H7 (cell line): ENCODE measurements around the gene SNRNP200.

- RAMPAGE, long total RNA, result no peak
Observed at GRCh38 chr2:95025885-95026784, 627 bp downstream of the MAL start.

GRCh38 chr2:95026785-95027204 lies 1.3 kb downstream of the MAL start:
- RAMPAGE, long total RNA, result no peak

DNA sequence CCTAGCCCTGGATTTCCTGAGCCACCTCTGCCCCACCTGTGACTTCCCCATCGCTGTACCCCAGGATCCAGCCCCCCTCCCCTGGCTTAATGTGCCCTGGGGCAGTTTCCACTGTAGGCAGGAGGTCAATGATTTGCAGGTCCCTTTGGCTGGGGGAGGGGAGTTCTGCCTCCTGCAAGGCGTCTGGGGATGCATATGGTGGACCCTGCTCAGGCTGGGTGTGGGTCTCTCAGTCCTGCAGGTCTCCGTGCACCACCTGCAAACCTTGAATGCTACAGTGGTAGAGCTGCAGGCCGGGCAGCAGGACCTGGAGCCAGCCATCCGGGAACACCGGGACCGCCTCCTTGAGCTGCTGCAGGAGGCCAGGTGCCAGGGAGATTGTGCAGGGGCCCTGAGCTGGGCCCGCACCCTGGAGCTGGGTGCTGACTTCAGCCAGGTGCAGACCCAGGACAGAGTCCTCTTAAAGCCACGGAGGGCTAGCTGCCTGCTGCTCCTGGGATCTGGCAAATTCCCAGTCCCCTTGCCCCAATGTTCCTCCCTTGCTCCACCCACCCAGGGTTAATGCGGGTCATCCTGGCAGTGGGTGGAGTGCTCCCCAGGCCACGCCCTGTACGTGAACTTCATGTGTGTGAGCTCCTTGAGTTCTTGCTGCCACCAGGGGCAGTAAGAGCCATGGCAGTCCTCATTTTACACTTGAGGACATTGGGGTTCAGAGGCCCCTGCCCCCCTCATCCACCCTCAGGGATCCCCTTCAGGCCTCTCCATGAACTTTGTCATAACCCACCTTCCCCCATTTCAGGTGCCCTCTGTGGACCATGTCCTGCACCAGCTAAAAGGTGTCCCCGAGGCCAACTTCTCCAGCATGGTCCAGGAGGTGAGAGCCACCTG lies 3.1 kb downstream of the PROM2 start:
- RAMPAGE, long total RNA, result no peak

DNA sequence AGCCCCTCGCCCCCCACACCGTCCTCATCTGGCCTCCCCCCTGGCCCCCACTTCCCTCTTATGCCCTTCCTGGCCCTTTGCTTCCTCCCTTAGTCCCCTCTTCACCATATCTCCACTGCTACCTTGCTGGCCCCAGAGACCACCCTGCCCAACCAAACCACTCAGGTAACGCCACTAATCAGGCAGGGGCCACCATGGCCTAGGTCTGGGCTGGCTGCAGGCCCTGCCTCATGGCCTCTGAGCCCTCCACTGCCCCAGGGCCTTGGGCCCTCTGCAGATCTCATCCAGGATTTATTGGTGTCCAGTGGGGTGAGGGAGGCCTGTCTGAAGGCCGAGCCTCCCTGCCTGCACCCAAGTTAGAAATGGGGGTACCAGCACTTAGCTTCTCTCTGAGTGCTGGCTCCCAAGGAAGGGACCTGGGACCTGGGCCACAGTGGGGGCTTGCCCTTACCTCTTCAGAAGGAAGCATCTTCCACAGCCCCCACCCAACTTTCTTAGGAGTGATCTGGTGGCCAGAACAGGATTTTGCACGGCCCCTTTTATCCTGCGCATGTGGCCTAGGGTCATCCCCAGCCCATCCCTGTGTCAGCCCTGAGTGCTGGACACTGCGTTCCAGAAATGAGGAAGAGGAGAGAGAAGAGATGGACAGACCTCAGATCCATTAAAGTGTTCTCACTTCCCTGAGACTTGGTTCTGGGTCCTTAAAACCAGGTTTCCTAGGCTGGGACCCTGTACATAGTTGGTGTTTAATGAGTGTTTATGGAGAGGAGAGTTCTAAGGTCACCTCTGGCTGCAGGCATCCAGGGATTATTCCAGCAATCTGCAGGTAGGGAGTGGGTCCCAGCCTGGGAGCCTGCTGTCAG lies 7.3 kb upstream of the KCNIP3 start:
- RAMPAGE, long total RNA, result no peak

DNA sequence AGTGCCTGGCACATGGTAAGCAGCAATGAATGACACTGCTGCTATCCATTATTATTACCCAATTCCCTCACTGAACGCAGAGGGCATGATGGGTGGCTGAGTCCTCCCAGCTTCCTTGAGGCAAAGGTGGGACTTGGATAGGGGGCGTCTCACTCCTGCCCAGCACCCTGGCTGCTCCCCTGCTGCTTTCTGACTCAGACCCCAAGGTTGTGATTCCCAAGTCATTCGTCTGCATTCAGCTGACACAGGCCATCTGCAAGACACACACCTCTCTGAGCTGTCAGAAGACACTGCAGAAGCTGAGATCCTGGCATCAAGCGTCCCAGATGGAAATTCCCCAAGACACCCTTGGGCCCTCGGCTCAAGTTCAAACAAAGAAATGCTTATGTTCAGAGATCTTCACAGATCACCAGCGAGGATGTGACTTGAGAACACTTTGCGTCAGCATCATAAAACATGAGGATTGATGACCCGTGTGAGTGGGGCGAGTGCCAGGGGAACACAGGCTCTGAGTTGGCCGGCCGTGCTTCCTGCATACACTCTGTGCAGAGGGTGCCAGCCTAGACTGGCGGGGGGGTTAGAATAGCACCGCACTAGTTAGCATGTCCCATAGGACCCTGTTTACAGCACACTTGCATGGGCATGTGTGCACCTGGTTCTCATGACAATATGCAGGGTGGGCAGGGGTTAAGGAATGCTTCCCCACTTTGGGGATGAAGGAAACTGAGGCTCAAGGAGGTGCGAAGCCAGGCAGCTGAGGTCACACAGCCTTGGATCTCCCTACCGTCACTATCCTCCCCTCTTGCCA lies 36.7 kb downstream of the KCNIP3 start:
- RAMPAGE, long total RNA, result no peak

GRCh38 chr2:96115778-96116201 lies 581 bp downstream of the ADRA2B start:
- RAMPAGE, long total RNA, result no peak

GRCh38 chr2:96141940-96142522 lies 3.2 kb downstream of the DUSP2 start:
- RAMPAGE, long total RNA, result no peak

DNA sequence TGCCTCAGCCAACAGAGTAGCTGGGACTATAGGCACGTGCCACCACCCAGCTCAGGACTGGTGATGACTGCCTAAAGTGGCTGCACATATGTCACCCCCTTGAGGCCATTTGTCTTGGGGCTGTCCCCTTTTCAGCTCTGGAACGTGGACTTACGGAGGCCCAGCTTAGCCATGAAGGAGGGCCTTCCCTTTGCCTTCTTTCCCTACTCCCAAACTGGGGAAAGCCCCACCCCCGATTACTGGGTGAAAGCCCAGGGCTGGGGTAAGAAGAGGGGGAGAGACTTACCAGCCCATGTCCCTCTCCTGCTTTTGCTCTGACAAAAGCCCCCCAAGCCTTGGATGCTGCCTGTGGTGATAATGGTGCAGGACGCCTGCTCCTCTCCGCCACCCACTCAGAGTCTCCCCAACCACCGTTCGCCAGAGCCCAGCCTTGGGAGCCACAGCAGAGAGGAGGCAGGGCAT lies 2.4 kb upstream of the DUSP2 start:
- RAMPAGE, long total RNA, result no peak

DNA sequence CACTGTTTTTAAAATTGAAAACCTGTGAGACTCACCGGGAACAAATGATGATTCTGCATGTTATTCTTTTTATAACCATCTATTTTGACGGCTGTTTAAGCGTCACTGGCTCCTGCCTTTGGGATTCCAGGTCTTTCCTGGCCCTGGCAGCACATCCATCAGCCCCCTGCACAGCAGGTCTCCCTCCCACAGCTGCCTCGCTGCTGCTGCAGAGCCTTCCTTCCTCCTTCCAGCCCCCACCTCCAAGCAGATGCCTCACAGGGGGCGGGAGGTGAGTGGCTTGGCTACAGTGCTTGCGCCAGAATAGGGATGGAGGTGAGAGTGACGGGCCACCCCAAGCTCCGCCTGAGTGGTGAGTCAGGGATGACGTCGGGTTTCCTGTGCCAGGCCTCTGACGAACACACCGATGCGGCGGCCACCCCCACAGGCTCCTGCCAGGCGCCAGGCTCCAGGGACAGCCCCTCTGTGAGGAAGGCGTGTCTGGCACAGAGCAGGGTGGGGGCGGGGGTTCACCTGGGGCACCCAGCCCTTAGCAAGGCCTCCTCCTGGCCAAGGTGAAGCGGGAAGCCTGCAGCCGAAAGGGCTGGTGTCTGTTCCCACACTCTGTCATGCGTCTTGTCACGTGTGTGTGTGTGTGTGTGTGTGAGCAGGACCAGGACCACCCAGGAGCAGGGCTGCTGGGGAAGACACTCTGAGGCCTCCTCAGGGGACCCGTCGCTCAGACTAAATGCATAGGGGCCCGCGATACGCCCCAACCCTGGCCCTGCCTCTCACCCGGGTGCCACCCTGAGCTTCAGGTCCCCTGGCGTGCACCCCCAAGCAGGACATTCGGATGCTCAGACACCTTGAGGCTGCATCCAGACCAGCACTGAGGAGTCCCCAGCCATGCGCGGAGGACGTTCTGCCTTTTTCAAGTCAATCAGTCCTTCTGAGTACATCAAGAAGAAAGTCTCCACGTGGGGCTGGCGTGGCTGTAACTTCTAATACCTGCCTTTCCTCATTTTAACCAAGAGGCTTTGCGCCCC lies 3.4 kb upstream of the DUSP2 start:
- RAMPAGE, long total RNA, result no peak

- RAMPAGE, long total RNA, result no peak
Observed at GRCh38 chr2:96159217-96159811, 14.1 kb upstream of the DUSP2 start.

DNA sequence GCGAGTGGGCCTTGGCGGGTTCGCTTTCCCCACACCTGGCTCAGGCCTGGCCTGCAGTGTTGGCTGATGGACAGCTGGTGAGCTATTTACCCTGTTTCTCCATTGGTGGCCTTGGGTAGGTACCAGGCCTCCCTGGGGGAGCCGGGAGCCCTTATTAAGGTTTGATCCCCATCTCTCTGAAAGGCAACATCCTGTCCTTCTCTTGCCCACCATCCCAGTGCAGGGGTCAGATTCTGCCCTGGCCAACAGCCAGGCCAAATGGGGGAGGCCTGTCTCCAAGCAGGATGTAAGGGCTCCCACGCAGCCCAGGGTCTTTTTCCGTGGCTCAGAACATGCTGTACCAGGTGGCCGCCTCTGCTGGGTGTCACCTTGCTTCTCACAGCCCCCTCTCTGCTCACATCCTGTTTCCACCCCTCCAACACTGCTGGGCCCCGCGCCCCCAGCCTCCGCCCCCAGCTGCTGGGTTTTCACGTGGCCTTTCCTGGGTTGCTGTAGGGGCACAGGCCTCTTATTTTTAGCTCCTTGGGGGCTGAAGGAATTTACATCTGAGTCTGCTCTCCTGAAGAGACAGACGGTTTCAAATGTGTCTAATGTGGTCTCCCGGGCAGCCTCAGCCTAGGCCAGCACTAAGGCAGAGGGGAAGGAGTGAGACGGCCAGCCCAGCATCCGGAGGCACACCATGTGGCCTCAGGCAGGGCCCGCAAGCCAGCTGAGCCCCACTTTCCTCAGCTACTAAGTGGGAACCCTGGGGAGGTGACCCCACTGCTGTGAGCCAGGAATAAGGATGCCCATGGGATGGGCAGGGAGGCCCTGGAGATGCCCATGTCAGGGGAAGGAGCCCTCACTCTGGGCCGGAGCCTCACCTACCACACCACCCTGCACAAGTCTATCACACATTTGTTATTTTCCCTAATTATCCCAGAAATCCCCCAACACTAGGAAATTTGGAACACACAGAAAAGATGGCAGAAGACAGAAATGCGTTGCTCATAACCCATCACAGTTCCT lies 18.6 kb upstream of the DUSP2 start:
- RAMPAGE, long total RNA, result no peak

- RAMPAGE, long total RNA, result no peak
Observed at GRCh38 chr2:96240250-96240873, 25.4 kb downstream of the TMEM127 start.

DNA sequence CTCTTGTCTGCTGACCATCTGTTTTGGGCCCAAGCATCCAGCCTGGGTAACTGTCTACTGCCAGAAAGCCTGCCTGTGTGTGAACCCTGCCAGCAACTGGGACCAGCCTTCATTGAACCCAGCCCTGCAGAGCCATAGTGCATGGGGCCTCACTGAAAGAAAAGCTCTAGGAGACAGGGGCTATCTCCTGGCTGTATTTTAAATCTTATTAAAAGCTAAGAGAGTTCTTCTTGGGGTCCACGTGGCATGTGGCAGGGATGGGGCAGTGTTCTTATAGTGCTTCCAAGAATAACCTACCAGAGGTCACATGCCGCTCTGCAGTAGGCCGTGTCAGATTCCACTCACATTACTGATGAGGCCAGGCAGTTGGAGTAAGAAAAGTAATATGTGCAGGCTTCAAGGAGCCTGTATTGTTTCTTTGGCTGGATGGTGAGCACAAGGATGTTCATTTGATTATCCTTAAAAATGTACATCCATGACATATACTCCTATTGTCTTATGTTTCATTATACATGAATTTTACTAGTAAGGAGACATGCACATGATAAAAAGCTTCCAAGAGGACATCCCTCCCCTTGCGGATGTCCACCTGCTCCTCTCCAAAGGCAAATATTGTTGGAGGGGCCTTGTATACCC lies 7.1 kb downstream of the TMEM127 start:
- RAMPAGE, long total RNA, result no peak

GRCh38 chr2:96263964-96264599 lies 1.7 kb downstream of the TMEM127 start:
- RAMPAGE, long total RNA, result no peak

- RAMPAGE, long total RNA, result start-site peak on the minus strand at chr2:96305468-96305541, 512 reads
Observed at GRCh38 chr2:96304977-96306248, at the start of gene SNRNP200. SNRNP200 (minus strand) TSS chr2:96305546.

DNA sequence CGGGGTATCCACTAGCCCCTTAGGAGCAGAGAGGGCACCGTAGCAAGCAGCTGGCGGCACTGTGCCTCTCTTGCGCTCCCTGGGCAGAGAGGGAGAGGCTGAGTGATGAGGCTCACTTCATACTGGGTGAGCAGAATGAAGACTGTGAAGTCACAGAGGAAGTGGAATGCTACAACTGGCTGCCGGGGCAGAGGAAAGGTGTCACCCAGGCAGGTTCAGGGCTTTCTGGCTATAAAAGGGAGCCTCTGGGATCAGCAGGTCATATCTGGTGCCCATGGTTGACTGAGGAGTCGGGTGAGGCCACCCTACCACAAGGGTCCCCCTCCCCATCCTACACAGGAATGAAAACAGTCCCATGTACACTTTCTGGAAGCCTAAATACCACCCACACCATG lies 895 bp downstream of the ITPRIPL1 start:
- RAMPAGE, long total RNA, result no peak

GRCh38 chr2:96345316-96345965 lies 9.9 kb downstream of the NCAPH start:
- RAMPAGE, long total RNA, result no peak

DNA sequence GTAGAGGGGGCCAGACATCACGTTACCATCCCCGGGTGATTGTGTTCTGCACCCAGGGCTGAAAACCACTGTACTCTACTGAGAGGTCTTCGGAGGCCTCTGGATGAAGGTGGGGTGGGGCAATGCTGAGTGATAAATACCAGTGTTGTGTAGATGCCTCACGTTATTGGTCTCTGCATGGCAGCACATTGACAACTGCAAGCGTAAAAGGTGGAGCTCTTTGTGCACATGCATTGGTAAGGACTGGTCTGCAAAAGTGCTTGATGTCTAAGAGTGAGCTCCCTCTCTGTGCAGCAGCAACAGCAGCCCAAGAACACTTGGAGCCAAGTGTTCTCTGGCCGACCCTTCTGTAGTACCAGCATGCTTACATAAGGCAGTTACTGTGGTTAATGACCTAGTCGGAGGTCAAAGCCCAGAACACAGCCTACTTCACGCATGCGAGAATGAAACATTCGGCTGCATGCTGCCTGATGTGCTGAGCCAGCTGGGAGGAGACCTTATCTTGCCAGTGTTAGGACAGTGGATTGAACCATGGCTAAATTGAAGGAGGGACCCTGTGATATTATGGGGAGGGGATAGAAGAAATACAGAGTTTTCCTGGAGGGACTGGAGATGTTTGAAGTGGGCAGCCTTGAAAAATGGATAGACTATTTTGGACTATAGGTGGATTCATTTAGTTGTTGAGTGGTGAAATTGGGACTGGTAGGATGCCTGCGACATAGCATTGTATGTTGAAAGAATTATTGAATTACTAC lies 21.3 kb downstream of the NCAPH start:
- RAMPAGE, long total RNA, result no peak

- RAMPAGE, long total RNA, result no peak
Observed at GRCh38 chr2:96394254-96394961, 58.8 kb downstream of the NCAPH start.

DNA sequence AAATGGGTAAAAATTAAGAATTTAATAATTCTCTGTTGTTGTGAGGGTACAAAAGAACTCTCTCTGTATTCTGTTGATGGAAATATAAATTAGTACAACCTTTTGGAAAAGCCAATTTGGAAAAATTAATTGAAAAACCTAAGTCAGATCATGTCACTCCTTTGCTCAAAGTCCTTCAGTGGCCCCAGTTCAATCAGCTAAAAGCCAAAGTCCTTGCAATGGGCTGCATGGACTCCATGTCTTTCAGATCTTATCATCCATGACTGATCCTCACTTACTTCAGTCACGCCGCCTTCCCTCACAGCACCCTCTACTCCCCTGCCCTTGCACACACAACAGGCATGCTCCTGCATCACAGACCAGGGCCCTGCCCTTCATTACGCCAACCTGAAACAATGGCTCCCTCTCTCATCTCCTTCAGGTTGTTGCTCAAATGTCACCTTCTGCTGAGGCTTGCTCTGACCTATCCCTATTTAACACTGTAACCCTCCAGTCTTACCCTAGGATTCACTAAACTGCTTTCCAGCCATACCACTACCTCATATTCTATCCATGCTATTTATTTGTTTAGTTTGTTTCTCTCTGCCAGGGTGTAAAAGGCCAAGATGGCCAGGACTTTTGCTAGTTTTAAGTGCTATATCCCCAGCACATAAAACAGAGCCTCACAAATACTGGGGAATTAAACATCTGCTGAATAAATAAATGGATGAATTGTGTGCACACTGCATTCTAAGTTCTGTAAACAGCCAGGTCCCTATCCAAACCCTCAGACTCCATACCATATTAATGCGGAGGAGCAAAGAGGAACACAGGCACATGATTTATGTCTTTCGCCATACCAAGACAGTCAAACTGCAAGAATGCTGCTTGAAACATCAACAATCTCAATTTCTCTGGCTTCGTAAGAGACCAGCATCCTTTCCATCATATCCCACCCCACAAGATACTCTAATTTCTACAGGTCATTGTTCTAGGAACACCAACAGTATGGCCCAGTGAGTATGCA lies 15.3 kb downstream of the KANSL3 start:
- RAMPAGE, long total RNA, result no peak